Osteoblast (primary cell): ENCODE data around the gene LRRC37A.

DNA sequence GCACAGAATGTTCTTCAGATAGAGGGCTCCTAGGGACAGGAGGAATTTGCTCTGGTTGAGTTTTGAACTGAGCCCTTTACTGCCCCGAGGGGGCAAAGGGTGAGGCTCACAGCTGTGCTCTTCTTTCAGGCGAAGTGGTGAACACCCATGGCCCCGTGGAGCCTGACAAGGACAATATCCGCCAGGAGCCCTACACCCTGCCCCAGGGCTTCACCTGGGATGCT lies 32.4 kb downstream of the NMT1 start:
- CAGE, long polyA plus RNA = no peak
- RRBS = no CpG with 5 or more reads among the region's 4 CpGs

GRCh38 chr17:45115306-45115665 lies 17.0 kb downstream of the PLCD3 start:
- CAGE, long polyA plus RNA = no peak
- RRBS = 96% methylated on average over 5 of the region's 15 CpGs

DNA sequence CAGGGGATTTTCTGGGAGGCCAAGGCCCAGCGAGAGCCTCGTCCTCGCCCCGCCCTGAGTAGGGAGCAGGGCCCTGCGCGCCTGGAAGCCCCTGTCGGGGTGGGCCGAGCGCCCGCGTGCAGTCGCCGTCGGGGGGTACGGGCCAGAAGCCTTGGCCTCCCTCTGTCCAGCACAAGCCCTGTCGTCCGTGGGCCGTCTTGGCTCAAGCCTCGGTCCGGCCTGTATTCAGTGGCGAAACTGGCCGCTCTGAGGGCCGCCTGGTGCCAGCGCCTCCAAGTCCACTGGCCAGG lies 3.6 kb upstream of the HEXIM1 start:
- CAGE, long polyA plus RNA = no peak
- RRBS = no CpG with 5 or more reads among the region's 24 CpGs

DNA sequence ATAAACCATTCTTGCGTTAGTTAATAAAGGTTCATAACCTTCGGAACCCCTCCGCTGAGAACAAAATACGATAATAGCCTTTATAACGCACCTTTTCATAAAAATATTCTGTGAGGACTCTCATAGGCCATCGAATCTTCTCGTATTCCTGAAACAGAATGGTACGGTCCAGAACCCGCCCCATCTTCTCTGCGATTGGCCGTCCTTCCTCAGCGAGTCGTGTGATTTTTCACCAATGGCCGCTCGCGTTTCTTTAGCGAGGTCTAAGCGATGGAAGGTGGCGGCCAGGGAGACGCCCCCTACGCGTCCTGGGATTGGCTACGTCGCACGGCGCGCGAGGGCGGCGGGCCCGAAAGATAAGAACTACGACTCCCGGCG lies 273 bp upstream of the HEXIM1 start:
- CAGE, long polyA plus RNA = no peak
- RRBS = no CpG with 5 or more reads among the region's 34 CpGs

GRCh38 chr17:45190368-45190926 lies 28.8 kb downstream of the HEXIM2 start:
- CAGE, long polyA plus RNA = no peak
- RRBS = no CpG with 5 or more reads among the region's 8 CpGs

GRCh38 chr17:45222115-45222609 lies 477 bp downstream of the FMNL1 start:
- CAGE, long polyA plus RNA = no peak
- RRBS = 9% methylated on average over 42 of the region's 49 CpGs

DNA sequence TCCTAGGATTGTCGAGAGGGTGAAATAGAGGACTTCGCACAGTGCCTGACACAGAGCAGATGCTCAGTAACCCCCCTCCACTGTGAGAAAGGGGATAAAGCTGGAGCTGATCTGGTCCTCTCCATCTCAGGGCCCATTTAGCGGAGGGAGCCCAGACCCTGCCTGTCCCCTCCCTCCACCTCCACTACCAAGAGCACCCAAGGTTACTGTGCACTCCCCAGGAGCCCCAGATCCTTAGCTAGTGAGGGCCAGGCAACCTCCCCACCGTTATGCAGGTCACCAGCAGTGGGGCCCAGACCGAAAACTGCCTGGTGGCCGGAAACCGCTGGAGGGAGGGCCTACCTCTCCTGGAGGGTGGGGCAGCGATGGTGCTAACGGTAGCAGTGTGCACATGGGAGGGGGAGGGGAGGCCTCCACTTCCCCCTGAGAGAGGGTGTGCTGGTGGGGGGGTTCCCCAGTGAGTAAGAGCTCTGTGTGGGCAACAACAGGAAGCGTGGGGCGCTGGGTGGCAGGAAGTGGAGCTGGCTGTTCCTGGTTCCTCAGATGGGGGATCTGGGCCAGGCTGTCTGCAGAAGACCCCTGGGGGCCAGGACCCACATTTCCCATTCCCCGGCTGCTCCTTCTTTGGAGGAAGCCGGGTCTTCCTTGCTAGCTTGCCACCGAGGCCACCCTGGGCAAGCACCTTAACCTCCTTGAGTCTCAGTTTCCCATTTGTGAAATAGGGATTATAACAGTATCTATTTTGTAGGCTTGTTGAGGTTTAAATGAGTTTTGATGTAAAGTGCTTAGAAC lies 4.4 kb downstream of the FMNL1 start:
- CAGE, long polyA plus RNA = no peak
- RRBS = no CpG with 5 or more reads among the region's 14 CpGs

- CAGE, long polyA plus RNA = no peak
- RRBS = no CpG with 5 or more reads among the region's 9 CpGs
These were observed 16.3 kb upstream of the SPATA32 start for GRCh38 chr17:45278173-45278709.

DNA sequence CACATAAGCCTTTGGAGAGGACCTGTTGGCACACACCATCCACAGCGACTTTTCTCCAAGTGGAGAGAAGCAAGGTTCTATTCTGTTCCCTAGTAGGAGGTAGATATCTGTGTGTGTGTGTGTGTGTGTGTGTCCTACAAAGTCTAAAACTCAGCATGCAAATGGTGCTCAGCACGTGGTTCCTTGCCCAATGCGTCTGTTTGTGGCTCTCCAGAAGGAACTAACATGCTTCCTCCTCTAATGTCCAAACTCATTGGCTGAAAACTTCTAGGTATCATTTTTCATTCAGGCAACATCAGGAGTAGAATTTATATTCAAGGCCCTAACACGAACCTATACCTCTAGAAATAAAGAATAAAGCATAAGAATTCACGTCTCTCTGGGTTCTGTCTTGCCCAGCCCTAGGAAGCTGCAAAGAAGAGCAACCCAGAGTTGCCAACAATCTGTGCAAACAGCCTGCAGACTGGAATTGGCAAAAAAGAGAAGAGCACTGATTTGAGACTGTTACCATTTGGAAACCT lies 25.6 kb downstream of the MAP3K14 start:
- CAGE, long polyA plus RNA = no peak
- RRBS = no CpG with 5 or more reads among the region's 5 CpGs

DNA sequence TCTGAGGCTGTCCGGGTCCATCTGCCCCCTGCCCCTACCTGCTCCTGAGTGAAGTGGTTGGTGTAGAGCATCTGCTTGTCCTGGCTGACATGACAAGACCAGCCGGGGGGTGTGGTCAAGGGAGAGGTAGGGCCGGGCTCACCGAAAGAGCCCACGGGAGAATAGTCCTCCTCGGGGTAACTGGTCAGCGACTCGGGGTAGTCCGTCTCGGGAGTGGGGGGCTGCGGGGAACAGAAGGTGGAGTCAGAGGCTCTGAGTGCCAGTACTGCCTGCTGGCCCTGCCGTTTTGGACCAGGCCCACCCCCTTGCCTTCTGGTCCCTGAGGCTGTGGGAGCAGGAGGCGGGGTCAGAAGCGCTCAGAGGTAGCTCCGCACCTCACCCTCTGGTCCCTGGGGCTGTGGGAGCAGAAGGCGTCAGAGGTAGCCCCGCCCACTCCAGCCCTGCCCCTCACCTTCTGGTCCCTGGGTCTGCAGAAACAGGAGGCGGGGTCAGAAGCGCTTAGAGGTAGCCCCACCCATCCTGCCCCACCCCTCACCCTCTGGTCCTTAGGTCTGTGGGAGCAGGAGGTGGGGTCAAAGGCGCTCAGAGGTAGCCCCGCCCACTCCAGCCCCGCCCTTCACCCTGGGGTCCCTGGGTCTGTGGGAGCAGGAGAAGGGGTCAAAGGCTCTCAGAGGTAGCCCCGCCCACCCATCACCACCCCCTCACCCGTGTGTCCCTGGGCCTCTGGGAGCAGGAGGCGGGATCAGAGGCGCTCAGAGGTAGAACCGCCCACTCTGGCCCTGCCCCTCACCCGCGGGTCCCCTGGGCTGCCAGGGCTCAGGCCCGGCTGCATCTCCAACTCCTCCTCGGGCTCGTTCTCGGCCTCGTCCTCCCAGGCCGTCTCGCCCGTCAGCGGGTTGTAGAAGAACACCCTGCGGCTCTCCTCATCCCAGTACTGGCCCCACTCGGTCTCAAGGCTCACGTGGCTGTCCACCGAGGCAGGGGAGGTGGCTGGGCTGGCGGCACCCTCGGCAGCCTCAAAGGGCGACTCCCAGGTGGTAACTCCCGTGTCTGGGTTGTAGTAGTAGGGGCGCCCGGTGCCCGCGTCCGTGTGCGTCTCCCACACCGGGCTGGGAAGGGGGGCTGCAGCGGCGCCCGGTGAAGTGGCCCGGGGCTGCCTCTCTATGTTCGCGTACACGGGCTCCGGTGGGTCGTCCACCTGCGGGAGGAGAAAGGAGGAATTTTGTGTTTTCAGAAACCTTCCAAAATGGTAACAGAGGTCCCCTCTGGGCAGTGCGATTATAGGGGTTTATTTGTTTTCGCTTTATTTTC lies 27.3 kb downstream of the ARHGAP27 start:
- CAGE, long polyA plus RNA = no peak
- RRBS = 56% methylated on average over 2 of the region's 65 CpGs

- CAGE, long polyA plus RNA = no peak
- RRBS = no CpG with 5 or more reads among the region's 11 CpGs
These were observed 23.9 kb downstream of the ARHGAP27 start for GRCh38 chr17:45408570-45409428.

- CAGE, long polyA plus RNA = no peak
- RRBS = no CpG with 5 or more reads among the region's 7 CpGs
These were observed 88.3 kb upstream of the PLEKHM1 start for GRCh38 chr17:45578623-45579391.

DNA sequence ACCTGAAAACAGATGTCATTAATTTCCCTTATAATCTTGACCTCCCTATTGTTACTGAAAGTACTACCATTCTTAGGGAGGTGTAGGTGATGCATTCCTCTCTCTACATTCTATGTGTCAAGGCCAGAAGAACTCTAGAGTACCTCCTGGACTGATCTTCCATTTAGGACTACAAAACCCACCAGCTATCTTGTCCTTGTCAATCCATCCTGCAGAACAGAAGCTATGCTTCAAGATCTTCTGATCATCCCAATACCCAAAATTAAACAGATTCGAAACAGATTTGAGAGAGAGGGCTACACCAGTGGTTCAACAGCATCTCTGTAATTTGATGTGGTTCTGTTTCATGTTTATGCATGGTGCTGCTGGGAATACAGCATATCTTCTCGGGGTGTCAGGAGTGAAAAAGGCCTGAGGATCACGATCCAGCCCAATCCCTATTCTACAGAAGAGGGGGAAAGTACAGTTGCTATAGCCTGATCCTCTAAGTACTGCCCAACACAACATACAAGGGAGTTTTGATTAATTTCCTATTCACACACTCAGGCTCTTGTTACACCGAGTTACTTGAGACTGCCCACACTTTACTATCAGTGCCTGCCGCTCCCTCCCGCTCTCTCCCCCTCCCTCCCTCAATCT lies 89.0 kb upstream of the PLEKHM1 start:
- CAGE, long polyA plus RNA = no peak
- RRBS = no CpG with 5 or more reads among the region's 6 CpGs

DNA sequence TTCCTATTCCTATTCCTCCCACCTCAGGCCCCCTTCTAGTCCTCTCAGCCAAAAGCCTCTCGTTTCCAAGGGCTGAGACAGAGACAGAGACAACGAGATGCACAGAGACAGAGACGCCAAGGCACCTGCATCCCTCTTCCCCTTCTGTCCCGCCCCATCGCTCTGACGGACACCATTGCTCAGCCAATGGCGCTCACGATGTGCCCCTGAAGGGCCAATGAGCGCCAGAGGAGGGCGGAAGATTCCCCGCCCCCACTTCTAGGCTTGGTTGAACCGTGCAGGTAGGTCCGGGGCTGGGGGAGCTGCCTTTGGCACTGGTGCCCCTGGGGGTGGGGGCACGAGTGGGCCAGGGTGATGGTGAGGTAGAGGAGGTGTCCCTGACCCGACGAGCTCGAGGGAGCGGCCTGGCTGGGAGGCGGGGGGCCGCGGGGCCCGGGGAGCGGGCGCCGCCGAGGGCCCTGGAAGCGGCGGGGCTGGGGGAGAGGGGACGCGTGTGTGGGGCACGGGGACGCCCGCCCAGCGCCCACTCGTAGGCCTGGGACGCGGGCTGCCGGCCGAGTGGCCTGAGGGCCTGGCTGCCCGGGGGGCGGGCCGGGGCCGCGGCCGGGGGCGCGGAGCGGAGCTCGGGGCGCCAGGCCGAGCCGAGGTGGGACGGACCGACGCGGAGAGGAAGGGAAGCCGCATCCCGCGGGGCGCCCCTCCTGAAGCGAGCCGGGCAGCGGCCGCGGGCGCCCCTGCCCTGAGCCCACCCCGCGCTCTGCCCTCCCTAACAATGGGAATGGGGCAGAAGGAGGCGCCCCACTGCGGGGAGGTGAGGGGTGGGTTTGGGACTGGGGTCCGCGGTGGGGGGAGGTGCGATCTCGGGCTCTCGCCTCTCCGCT lies 129.8 kb upstream of the PLEKHM1 start:
- CAGE, long polyA plus RNA = no peak
- RRBS = no CpG with 5 or more reads among the region's 76 CpGs

DNA sequence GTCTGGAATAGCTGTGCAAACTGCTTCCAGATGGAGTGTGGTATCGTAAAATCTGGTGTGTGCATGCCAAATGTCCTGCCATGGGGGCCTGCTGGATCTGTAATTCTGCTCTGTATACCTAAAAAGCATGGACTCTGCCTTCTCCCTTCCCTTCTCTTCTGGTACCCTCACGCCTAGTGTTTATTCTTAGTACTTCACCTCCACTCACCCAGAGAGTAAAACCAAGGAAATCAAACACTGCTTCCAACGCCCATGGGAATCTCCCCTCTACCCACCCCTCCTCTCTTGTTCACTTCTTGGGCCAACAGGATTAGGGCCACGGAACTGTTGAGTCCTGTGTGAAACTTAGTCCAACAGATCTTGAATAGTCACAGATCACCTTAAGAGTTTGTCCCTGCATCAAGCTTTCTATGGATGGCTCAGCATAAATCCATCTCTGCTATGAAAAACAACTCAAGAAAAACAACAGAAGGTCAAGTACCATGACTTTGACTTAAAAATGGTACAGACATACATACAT lies 38.9 kb downstream of the STH start:
- CAGE, long polyA plus RNA = no peak
- RRBS = no CpG with 5 or more reads among the region's 4 CpGs

DNA sequence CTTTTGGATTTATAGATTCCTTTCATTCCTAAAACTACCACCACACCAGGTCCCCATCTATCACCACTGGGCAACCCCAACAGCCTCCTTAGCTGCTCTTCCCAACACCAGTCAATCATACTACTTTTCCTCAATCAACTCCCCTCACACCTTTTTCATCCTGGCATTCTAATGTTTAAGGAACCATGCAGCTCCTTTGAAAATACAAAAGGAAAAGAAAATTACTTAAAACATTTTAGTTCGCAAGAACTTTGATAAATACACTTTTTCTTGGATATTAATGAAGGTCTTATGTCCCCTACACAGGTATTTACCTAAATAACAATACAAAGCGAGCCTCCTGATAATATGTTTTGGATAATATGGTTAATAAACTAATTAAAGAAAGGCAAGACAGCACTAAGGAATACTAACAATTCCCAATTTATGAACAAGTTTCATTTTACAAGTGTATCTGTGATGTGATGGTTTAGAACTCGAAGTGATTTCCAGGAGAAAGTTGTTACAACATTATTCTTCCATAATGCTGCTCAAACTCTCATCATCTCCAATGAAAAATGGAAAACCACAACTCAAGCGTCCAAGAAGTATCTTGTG lies 94.9 kb downstream of the KANSL1 start:
- CAGE, long polyA plus RNA = no peak
- RRBS = no CpG with 5 or more reads among the region's 4 CpGs

DNA sequence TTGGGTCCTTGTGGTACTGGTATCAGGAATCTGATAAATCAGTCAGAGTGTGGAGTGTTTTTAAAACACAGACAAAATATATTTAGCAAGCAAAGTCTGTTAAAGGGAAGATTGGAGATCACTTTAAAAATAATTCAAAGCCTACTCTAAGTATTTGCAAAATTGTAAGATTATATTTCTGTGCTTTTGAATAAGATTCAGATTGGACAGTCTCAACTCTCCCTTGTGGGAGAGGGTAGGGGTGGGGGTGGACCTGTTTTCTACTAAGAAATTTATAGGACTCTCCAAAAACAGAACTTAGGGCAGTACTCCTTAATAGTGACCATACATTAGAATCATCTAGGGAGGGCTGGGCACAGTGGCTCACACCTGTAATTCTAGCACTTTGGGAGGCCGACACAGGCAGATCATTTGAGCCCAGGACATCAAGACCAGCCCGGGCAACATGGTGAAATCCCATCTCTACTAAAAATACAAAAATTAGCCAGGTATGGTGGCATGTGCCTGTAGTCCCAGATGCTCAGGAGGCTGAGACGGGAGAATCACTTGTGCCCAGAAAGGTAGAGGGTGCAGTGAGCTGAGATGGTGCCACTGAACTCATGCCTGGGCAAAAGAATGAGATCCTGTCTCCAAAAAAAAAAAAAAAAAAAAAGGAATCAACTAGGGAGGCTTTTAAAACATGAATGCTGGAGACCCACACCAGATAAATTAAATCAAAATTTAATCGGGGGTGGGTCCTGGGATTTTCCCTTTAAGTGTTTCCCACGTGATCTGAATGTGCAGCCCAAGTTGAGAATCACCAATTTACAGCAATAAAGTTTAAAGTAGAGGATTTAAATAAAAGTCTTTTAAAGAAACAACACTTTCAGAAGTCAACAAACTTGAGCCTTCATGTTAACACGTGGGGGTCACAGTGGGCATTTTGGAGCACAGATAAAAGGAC lies 63.4 kb downstream of the KANSL1 start:
- CAGE, long polyA plus RNA = no peak
- RRBS = no CpG with 5 or more reads among the region's 6 CpGs

DNA sequence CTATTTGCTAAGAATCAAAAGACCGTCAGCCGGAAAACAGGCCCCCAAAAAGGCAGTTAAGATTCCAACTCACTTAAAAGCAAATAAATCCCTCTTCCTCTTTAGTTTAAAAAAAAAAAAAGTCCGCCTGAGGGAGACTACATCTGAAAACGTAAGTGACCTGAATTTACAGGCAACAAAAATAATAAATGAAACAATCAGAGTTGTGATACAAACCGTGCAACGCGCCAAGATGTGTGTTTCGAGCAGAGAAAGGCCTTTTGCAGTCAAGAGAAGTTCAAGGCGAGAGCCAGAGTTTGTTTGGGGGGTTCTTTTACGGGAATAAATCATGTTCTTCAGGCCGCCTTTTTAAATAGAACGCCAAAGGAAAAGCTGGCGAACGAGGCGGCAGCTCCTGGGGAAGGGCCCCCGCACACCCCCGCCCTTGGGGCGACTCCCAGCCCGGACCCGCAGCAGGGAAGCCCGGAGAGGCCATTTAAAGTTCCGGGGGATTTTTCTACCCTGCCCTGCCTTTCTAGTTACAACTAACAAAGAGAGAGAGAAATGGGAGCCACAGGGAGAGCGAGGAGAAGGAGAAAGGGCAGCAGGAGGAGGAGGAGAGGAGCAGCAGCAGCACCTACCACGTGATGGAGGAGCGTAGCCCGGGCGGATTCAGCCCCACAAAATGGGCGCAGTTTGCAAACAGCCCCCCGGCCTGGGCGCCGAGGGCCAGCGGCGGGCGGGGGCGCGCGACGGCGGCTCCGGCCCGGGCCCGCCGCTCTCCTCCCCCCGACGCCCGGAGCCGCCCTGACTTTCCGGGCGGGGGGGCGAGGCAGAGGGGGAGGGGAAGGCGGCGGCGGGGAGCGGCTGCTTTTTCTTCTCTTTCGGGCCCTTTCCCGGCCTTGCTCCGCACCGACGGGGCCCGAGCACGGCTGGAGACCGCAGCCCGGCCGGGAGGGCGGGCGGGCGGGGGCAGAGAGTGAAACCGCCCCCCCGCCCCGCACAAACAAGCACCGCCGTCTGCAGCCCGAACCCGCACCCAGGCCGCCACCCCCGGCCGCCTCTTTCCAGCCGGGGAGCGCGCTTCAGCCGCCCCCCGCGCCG lies 685 bp downstream of the KANSL1 start:
- CAGE, long polyA plus RNA = no peak
- RRBS = 3% methylated on average over 39 of the region's 84 CpGs

GRCh38 chr17:46294821-46295379 lies at the start of gene LRRC37A:
Gene LRRC37A (plus strand): TSS chr17:46295131.
- CAGE, long polyA plus RNA = no peak
- RRBS = no CpG with 5 or more reads among the region's 21 CpGs

DNA sequence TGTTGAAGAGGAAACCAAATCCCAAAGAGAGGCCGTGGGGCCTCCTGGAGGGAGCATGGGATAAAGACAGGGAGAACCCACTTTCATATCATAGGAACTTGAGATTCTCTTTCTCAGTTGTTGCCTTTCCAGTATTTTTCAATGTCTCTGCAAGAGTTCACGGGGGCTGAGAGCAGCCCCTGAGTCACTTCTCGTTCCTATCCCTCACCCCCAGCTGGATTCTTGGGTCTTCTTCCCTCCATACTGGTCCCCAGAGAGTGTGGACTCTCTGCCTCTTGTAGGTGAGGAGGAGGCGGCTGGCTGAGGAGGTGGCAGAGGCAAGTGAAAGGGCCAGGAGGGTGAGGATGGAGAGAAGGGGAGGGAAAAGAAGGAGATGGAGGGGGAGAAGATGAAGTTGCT lies 27.1 kb downstream of the GOSR2 start:
- CAGE, long polyA plus RNA = no peak
- RRBS = no CpG with 5 or more reads among the region's 4 CpGs